Mesenteric fat pad (tissue), 1 donor: ENCODE measurements around the genes GUCA1ANB, GUCA1A, MRPS10, PRPH2 and MEA1.

DNA sequence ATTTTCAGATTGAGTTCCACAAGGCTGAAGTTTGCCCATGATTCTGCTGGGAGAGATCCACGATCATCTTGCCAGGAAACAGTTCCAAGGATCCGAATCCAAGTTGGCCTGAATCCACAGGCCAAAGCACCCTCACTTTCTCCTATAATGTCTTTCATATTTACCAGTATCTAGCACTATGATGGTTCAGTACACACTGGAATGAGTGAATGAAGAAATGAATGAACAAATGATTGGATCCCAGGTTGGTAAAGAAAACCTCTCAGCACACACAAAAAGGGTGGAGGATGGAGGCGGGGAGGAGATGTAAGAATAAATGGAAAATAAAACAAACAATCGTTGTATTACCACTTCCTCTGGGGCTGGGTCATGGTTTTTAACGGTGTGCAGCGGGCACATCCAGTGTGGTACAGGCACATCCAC lies 28.2 kb upstream of the TAF8 start:
- PRO-cap: no peak

- PRO-cap: no peak
Observed at GRCh38 chr6:42028034-42029046, 22.0 kb upstream of the TAF8 start.

DNA sequence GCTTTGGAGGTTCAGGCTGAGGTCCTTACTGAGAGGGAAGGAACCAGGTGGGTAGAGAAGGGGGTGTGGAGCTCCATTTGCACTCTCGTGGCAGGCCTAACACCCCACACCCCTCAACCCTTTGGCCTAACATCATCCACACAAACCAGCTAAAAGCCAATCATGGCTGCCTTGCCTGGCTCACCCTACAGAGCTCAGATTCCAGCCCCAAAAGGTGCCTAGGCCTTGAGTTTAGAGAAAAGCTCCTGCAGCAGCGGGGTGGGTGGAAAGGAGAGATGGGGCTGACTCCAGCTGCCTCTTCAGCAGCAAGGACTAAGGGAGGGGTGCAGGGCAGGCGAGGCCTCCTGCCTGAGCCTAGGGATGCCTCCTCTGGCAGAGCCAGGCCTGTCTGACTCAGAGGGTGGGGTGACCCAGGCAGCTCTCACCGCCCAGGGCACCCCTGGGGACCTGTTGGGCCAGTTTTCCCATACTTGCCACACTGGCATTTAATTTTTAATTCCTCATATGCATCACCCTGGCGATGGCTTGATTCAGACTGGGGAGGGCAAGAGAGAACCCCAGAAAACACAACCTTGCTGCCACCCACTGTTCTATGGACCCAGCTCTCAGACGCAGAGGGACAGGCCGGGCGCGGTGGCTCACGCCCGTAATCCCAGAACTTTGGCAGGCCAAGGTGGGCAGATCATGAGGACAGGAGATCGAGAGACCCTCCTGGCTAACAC lies 19.8 kb downstream of the C6orf132 start:
- PRO-cap: no peak

DNA sequence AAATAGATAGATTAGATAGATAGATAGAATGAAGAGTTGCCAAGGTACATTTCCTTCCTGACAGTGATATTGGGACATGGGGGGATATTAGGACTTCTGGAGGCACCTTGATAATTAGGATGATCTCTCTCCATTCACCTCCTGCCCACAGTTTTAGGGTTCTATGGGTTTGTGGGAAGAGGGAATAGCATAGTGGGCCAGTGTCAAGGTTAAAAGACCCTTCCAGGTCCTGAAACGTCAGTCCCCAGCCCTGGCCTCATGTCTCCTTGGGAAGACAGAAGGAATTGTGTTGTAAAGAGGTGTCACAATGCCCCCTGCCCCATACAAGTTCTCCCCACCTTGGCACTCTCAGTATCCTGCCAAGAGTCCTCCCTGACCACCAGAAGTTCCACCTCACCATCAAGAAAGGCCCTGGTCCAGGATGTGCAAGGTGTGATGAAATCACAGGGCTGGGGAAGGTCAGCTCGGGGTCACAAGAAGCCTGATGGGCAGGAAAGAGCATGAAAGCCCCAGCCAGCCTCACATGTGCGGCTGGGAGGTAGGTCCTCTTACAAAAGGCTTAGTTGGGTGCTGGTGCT lies at the start of gene GUCA1ANB:
Gene GUCA1ANB, plus strand, starts transcription at position 351 of the 578 bp plus-strand sequence.
- PRO-cap: no peak

- PRO-cap: no peak
Observed at GRCh38 chr6:42173231-42173581, at the start of gene GUCA1A. TSS of gene GUCA1A (plus strand) at chr6:42173364.

GRCh38 chr6:42177420-42178372 lies 4.5 kb downstream of the GUCA1A start:
- PRO-cap: no peak

DNA sequence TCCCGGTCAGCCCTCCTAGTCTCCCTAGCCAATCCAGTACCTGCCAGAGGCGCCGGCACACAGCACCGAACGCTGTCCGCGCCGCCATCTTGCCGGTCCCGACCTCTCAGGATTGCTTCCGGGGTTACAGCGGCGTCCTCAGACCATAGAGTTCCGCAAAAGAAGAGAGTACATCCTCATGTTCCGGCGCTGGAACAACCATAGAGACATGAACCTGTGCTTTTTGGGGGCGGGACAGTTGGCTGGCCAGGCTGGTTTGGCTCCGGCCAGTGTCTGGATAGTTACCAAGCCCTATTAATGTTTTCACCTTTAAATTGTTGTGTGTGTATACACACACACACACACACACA lies at the start of gene MRPS10:
Gene MRPS10, minus strand, starts transcription at position 100 of the 350 bp plus-strand sequence.
- PRO-cap: unidirectional peak, minus-strand start at position 100 of the sequence

DNA sequence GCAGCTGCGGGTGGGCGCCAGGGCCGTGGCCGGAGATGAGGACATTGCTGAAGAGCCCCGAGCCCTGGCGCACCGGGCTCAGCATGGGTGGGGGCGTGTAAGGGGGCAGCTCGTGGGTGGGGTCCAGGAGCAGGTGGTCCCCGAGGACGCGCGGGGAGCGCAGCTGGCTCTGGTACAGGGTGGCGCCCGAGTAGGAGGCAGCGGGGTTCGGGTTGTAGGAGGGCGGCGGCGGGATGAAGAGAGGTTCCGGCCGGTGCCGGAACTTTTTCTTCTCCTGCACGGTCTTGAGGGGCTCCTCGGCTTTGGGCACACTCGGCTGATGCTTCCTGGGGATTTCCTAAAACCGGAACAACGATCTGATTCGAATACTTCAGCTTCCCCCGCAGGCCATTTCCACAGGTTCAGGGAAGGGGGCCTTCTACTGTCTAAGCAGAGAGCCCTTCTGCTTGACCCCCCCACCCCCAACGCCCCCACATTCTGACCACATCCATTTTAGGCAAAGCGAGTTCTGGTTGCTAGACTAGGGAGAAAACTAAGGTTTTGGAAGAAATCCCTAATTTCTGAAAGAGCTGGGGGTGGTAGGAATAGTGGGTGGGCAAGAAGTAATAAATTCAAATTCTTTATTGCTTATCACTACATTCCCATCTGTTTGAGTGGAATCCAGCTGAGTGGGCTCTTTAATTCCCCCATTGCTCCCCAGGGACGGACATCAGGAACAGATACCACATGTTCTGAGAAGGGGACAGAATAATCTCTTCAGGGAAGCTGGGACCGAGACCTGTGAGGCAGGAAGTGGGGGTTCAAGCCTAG lies 41.9 kb upstream of the MRPS10 start:
- PRO-cap: no peak

GRCh38 chr6:42269564-42270084 lies 52.0 kb upstream of the MRPS10 start:
- PRO-cap: no peak

DNA sequence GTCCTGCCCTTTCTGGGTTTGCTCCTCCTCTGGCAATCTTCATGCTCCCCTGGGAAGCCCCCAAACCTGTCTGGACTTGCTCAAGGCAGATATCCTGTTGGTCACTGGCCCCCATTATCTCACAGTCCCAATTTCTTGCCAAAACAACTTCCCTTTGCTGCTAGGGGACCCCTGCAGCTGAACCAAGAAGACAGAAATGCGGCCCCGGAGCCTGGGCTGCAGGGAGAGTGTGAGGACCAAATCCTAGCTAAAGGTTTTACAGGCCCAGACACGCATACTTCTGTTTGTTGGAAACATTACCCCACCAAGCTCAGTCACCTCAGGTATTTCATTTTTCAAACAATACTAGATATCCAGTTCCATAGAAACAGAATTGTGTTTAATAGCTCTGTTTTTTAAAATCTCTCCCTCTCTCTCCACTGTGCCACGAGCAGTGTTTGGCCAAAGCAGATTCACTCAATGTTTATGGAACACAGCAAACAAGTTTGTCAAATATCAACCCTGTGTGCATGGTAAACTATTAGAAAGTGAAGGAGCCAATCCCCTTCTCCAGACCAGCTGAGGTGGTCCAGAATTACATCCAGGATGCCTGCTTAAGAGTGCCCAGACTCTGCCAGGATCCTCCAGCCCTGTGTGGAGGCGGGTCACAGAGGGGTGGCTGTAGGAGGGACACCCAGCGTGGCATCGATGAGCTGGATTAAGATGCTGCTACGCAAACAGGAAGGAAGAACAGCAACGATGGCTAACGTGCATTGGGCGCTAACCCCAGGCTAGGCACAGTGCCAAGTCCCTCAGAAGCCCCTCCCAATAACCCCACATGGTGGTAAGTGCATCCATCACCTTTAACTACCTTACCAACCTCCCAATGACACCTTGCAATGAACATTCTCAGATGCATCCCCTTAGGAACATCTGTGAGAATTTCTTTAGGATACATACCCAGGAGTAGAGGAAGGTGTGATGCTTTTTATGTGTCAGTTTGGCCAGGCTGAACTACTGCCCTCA lies 63.7 kb upstream of the MRPS10 start:
- PRO-cap: no peak

GRCh38 chr6:42316475-42317268 lies 99.0 kb upstream of the MRPS10 start:
- PRO-cap: no peak

- PRO-cap: no peak
Observed at GRCh38 chr6:42443685-42444099, 8.0 kb downstream of the TRERF1 start.

- PRO-cap: no peak
Observed at GRCh38 chr6:42450069-42450740, 1.5 kb downstream of the TRERF1 start.

- PRO-cap: no peak
Observed at GRCh38 chr6:42452665-42453038, 926 bp upstream of the TRERF1 start.

DNA sequence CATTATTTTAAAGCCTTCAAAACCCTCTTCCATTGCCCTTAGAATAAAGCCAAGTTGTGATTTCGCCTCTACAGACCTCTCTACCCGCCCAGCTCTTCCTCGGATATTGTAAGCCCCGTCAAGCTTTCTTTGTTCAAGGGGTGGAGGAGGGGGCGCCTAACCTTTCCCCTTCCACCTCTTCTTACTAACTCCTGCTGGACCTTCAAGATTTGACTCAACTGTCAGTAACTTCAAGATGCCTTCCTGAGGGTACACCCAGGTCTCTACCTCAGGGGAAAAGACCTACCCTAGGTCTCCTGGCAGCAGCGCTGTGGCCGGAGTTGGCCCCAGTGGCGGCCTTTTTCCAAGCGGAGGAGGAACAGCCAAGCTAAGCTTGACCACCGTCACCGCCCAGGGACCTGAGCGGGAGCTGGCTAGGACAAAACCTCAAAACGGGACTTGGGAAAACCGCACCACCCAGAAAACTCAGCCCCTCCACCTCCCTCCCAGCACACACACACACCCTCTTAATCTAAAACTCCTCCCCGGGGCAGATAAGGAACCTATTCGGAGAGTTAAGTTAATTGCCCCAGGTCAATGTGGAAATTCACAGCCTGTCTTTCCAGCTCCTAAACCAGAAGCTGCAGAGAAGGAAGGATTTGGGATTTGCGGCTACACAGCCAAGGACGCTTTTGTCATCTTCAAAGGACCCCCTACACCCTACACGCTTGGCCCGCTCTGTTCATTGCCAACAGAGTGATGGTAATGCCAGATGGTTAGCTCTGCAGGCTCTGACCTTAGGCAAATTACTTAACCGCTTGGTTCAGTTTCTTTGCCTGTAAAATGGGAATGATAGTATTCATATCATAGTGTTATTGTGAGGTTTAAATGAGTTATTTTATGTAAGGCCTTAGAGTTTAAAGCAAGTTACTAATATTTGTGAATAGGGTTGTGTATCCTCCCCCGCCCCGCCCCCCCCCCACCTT lies 2.7 kb upstream of the TRERF1 start:
- PRO-cap: no peak

GRCh38 chr6:42547202-42547985 lies 16.4 kb upstream of the UBR2 start:
- PRO-cap: no peak

DNA sequence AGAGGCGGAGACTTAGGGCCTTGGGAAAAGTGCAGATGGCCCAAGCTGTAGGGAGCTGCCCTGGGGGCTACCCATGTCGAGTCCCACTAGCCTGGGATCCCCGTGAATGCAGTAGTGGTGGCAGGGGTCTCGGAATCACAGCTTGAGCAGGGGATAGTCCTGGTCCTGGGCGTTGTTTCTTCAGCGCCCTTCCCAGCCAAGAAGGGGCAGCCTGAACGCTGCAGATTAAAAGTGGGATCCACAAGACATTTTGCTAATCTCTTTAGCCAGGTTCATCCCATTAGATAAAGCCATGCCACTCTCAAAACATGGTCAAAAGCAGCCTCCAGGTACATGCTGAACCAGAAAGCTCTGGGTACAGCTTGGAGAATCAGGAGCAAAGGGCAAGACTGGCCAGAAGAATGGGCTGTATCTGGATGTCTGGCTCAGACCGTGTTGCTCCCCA lies at the start of gene PRPH2:
Gene PRPH2, minus strand, starts transcription at position 198 of the 445 bp plus-strand sequence.
- PRO-cap: no peak

- PRO-cap: no peak
Observed at GRCh38 chr6:42773812-42774687, 7.8 kb upstream of the BICRAL start.

DNA sequence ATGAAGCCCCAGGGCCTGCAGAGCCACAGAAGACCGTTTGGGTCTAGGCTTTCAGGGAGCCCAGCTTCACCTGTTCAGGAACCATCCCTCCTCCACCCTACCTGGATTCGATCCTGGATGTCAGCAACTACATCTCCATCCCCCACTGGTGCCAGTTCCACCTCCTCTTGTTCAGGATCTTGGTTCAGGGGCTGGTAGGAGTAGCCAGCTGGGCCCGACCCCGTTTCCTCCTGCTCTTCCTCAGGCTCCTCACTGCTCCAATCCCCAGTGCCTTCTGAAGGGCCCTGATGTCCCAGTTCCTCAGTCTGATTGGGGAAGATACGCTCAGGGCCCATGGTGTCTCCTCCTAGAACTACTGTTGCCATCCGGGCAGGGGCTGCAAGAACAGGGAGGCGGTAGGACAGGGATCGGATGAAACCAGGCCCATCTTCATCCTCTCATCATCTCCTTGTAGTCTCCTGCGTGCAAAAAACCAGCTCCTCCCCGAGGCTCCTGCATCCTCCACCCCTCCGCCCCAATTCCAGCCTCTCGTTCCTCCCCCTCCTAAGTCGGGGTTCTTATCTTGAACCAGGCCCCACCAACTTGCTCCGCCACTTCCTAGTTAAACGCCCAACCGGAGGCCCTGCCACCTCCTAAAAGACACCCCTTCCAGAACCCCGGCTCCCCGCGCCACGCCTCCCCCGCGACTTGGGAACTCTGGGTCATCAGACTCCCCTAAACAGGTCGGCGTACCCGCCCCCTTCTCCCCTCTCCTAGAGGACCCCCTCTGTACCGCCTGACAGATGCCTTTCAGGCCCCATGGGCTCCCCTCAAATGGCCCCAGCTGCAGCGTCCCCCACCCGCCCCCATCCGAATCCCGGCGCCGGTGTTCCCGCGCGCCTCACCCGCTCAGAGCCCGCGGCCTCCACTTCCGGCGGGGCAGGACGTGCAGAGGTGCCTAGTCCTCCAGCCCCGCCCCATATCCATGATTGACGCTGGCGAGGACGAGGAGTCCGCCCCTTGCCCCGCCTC lies at the start of gene MEA1:
Gene MEA1, minus strand, starts transcription at position 933 of the 1,011 bp plus-strand sequence.
- PRO-cap: bidirectional peak, plus-strand start outside the sequence, minus-strand start at position 906 of the sequence

DNA sequence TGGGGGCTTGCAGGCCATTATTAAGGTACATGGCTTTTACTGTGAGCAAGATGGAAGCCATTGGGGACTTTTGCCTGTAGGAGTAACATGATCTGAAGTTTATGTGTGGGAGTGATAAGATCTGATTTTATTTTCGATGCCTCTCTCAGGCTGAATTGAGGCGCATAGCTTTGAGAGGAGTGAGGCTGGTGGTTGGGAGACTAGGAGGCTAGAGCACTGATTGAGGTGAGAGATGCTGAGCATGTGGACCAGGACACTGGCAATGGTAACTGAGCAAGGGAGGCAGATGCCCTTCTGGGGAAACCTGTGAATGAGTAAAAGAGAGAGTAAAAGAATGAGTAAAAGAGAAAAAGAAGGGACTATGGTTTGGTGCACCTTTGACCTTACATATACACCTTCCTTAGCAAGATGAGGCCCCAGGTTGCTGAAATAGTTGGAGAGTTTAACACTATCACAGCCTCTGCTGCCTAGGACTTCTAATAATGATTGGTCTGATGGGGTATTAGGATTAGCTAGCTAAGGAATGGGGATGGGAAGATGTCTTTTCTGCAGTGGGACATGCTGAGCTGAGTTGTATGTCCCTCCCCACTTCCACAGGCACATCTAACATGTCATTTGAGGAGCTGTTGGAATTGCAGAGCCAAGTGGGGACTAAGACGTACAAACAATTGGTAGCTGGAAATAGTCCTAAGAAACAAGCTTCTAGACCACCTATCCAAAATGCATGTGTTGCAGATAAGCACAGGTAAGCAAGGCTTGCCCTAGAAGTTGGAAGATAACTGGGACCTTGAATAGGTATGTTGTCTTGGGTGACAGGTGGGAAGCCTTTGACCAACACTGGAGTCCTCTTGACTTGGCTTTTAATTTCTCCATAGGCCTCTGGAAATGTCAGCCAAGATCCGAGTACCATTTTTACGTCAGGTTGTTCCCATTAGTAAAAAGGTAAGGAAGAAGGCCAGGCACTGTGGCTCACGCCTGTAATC lies 3.3 kb downstream of the RRP36 start:
- PRO-cap: no peak